Myometrial cell (primary cell): ENCODE measurements around a stretch of chr16.

- RAMPAGE, long total RNA = no peak
These were observed 94.8 kb upstream of the SIAH1 start for GRCh38 chr16:48479957-48480382.

- RAMPAGE, long total RNA = no peak
These were observed 49.1 kb downstream of the N4BP1 start for GRCh38 chr16:48560647-48561428.

- RAMPAGE, long total RNA = no peak
These were observed 111.0 kb downstream of the CBLN1 start for GRCh38 chr16:49170647-49170982.

DNA sequence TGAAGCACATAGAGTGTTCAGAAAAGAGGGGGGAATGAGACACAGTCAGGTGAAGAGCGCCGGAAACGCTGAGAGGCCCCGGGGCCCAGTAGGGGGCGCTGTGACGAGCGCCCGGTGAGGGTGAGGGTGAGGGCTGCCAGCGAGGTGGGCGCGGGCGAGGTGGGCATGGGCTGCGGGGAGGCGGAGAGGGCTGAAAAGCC is 91.2 kb downstream of the C16orf78 start:
- RAMPAGE, long total RNA = no peak

GRCh38 chr16:49575135-49575973 is 201.8 kb downstream of the C16orf78 start:
- RAMPAGE, long total RNA = no peak

DNA sequence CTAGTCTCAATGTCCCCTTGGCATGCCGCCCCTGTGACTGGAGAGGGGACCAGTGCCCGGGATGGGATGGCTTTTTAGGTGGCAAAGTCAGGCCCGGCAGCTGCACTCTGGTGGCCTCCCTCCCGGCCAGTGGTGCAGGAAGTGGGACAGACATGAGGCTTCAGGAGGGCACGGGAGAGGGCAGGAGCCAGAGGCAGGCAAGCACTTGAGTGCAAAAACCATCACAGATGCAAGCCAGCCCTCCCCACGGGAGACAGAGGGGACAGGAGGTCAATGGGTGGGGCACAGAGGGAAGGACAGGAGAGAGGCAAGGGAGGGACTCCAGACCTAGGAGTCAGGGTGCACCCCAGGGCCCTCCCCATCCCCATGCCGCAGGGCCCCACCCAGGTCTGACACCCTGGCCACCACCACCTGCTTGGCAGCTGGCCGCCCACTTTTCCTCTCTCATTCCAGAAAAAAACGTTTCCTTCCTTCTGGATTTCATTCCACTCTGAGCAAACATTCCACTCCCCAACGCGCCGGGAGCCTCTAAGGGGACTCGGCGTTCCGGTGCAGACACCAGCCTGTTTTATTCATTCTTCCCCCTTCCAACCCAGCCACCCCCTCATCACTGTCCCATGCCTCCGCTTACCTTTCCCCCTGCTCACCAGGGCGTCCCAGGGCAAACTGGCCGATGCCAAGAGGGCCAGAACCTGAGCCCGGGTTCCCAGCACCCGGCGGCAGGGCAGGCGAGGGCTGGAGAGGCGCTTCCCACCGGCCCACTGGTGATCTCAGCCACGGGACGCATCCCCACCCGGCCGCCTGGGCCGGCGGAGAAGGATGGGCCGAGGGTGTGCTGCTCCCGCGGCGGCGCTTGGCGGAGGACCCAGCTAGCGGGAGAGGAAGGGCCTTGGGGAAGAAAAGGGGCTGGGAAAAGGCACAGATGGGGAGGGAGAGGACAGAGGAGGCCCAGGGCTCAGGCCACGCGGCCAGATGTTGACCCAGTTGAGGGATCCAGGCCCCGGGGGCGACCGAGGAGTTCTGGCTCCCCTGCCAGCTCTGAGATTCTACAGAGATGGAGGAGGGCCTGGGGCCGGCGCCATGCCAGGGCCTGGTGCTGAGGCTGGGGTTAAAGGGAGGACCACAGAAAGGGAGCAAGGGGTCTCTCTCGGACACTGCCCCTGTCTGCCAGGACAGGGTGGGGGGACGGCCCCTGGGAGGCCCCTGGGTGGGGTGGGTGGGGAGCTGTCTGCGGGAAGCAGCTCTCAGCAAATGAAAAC is 192.0 kb downstream of the ZNF423 start:
- RAMPAGE, long total RNA = no peak

DNA sequence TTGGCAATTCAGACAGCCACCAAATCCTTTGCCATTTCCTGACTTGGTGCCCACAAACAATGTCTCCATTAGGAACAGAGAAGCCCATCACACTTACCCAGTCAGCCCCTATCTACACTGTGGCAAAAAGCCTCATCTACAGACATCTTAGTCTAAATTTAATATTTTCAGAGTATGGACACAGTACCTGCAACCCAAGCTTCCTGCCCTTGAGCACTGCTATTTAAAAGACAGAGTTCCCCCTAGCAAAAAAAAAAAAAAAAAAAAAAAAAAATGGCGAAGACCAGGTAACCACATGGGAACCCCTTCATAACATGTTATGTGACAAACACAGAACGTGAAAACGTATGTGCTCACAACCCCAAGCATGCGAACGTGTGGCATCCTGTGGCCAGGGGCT is 129.3 kb downstream of the ZNF423 start:
- RAMPAGE, long total RNA = no peak

DNA sequence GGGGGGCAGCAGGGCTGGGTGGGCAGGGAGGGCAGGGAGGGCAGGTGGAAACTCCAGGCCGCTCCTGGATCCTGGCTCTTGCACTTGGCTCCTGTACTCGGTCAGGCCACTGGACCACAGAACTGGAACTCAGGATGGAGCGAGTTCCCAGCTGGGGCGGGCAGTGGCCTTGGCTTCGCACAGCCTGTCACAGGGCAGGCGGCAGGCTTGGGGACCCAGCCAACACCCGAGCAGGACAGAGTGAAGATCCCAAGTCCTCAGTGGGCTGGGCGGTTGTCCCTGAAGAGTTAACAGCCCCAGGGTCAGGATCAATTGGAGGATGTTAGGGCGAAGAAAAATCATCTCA is 22.1 kb downstream of the ZNF423 start:
- RAMPAGE, long total RNA = no peak

DNA sequence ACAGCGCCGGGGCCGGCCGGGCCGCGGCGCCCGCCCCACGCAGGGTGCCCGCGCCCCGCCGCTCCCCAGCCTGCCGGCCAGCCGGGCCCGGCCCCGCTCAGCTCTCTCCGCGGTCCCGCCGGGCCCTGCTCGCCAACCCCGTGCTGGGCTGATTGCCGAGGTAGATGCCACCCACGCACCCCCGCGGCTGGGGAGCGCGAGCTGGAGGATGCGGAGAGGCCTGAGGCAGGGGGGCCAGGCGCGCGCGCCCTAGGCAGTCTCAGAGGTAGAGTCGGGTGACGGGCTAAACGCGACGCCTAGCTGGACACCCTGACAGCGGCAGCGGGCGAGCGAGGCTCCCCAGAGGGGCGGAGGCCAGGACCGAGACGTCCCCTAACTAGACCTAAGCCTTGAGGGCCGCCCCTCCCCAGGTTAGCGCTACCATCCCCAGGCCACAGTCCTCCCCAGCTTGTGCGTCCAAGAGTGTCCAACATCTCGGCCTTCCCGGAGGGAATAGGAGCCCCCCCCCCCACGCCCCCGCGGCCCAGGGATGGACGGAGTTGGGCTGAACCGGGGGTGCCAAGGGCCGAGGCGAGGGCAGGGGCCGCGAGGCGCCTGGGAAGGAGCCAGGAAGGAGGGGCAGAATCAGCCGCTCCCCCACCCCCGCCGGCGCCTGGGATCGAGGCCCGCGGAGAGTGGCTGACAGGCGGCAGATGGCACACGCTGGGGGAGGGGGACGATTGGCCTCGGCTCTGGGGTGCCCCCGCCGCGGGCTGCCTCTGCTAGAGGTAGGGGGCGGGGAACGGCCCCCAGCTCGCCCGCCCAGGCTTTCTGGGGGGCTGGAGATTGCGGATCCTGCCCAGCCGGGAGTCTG is 2.5 kb upstream of the ZNF423 start:
- RAMPAGE, long total RNA = no peak

DNA sequence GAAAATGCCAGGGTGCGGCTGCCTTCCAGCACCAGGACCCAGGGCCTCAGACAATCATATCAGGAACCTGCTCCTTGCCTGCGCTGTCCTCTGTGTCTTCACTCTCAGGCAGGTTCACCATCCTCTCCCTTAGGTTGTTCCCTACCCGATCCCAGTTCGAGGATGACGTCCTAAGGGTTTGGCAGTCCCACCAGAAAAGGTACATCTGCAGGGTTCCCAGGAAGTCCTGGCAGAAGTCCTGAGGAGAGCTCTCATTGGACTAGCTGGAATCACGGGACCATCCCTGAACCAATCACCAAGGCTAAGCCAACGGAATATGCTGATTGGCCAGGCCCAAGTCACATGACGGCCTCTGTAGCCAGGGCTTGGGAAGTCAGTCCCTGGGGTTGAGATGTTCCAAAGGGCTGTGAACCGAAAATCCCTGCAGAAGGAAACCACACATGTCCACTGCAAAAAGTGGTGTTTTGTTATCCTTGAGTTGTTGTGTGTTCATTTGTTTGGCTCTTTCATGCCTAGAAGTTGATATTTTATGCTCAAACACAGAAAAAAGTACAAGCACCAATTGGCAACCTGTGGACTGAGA is 68.1 kb upstream of the ZNF423 start:
- RAMPAGE, long total RNA = no peak

DNA sequence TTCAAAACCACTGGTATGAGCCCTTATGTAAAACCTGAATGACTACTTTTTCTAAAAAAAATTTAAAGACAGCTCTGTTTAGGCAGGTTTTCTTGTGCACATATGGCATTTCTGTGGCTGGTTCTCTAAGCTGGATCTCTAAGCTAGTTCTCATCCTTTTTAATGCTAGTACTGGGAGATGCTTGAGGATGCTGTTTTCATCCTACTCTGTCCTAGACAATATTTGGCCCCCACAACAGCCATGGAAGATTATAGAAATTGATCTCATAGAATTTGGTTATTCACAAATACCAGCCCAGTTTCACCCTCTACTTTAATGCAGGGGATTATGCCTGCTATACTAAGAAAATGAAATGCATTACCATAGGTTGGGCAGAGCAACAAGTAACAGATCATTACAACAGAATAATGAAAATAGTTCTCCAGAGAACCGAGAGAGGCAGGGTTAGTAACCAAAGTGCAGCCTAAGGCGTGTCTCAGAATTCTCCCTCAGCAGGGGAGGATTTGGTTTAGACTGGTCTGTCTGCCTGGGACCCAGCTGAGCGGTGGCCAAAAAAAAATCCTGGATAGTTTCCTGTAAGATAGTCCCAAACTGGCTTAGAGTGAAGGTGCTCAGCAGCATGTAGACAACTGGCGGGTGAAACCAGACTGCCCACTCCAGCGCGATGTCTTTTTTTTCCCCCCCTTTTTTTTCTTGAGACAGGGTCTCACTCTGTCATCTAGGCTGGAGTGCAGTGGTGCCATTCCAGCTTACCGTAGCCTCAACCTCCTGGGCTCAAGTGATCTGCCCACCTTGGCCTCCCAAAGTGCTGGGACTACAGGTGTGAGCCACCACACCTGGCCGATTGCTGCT is 30.8 kb upstream of the ADCY7 start:
- RAMPAGE, long total RNA = no peak

- RAMPAGE, long total RNA = no peak
These were observed 7.8 kb downstream of the ADCY7 start for GRCh38 chr16:50273836-50274940.

GRCh38 chr16:50549888-50550650 is 1.9 kb downstream of the NKD1 start:
- RAMPAGE, long total RNA = no peak

DNA sequence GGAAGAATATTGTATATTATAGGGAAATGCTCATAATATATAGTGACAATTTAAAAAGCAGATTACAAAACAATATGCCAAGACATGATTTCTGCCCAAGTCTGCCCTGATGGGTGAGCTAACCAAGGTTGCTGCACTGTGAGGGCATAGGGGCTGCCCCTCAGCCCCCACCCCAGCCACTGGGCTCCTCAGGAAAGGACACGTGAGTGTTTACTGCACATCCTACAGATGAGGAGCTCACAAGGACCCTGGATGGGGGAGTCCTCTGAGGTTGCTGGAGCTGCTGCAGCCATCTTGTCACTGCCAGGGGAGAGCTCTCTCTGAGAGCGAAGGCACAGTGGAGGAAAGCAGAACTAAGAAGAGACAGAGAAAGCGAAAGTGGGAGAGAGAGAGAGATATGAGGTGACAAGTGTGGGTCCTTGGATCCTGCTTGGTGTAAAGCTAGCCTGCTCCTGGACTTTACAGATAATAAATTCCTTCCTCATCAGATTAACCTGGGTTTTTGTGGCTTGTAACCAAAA is 14.5 kb downstream of the SNX20 start:
- RAMPAGE, long total RNA = no peak

DNA sequence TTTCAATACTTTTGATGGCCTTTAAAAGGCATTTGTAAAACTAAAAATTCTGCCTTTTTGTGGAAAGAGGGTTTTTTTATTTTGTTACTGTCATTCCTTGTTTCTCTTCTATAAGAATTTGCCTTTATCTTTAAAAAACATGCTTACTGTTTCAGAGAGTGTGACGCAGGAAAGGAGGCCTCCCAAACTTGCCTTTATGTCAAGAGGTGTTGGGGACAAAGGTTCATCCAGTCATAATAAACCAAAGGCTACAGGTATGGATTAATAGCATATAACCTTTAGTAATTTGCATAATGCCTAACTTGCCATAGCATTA is 34.1 kb downstream of the CYLD start:
- RAMPAGE, long total RNA = no peak

GRCh38 chr16:50879865-50880783 is 138.2 kb downstream of the CYLD start:
- RAMPAGE, long total RNA = no peak

DNA sequence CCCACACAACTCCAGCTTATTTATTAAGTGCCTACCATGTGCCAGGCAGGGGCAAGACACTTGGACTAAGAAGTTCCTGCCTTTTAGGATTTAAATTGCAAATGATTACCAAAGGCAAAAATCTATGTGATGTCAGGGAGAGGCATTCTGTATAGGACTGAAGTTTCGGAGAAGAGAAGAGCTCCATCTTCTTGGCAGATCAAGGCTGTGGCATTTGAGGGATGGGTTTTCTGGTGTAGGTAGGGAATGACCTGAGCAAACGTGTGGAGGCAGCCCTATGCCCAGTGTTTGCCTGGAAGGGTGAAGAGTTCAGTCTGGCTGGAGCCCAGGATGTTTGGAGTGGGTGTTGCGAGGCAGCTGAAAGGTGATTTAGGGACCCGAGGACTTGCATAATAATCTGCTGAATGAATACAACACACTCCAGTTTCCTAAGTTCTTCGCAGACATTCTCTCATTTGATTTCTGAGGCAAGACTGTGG is 186.1 kb downstream of the CYLD start:
- RAMPAGE, long total RNA = no peak

DNA sequence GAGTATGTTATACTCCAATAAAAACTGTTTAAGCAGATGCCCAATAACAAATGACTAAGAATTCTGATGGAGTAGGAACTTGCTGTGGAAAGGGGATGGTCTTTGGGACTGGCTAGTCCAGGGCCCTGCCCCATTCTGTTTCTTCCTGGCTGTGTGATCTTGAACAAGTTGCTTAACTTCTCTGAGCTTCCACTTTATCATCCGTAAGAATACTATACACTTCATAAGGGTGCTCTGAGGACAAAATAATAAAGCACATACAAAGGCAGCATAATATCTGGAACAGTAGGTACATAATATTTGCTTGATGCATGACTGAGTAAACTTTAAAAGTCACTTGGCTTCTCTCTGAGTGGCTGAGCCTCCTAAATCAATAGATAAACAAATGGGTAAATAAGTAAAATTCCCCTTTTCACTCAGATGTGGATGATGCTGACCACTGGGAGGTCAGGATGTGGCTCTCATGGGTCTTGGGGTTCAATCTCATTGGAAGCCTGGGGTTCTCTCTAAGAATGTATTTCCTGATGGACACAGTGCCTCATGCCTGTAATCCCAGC is 98.6 kb downstream of the SALL1 start:
- RAMPAGE, long total RNA = no peak

GRCh38 chr16:51152188-51152841 is 1.2 kb upstream of the SALL1 start:
- RAMPAGE, long total RNA = no peak

DNA sequence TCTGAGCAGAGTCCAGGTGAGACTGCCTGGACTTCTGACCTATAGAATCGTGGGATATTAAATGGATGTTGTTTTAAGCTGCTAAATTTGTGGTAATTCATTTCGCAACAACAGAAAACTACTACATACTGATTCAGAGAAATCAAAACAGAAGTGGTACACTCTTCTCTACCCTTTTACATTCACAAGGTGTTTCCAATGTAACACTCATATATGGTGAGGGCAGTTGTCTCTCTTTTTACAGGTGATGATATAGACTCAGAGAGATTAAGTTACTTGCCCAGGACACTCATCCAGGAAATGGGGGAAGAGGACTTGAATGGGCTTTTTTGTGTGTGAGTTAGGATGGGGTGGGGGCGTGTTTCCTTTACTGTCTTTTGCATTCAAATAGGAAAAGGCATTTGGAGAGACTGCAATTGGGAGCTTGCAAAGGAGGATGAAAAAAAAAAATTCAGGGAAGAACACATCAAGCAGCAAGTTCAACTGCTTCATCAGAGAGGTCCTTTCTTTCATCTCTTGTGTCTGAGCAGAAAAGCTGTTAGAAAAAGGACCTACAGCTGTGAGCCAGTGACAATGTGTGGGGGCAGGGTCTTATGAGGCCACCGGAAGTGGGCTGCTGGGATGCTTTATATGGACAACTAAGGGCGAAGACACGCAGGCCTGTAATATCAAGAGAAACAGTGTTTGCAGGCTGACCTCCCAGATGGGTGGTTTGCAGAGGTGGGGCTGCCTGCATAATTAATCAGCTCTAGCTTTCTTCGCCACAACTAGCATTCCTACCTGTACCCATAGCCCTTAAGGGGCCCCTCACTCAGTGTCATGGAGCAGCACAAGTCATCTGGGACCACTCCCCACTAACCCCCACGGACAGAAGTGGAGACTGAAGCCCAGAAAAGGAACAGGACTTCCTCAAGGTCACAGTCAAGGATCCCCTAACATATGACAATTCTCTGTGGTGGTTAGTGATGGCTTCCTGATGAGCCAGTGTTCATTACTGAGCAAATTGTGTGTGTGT is 30.3 kb upstream of the SALL1 start:
- RAMPAGE, long total RNA = no peak